Omental fat pad (tissue), 4 donors: Measurements from ENCODE around the genes TTC7B and GPR68.

DNA sequence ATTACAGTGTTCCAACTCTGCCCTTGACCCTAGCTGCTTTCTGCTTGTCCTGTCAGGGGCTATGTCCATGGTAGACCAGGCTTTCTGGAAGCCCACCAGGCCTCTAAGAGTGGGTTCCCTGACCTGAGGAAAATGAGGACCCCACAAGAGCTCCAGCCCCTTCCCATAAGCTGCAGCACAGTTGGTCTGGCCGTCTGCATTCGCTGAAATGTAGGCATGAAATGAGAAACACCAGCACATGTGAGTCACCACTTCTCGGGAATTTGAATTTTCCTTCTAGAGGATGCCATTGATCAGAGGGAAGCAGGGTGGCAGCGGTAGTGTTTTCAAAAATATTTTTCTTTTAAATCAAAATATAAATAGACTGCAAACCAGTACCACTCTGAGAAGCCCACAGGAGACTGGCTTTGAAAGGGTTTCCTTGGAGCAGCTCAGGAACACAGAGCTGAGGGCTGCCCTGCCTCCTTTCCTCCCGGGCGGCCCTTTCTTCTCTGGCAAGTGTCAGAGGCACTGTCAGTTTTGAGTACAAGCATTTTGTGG is 154.5 kb downstream of the CALM1 start:
- PRO-cap, result no peak
- RAMPAGE, long total RNA, 4 experiments, result no peak in any of the 4 experiments

DNA sequence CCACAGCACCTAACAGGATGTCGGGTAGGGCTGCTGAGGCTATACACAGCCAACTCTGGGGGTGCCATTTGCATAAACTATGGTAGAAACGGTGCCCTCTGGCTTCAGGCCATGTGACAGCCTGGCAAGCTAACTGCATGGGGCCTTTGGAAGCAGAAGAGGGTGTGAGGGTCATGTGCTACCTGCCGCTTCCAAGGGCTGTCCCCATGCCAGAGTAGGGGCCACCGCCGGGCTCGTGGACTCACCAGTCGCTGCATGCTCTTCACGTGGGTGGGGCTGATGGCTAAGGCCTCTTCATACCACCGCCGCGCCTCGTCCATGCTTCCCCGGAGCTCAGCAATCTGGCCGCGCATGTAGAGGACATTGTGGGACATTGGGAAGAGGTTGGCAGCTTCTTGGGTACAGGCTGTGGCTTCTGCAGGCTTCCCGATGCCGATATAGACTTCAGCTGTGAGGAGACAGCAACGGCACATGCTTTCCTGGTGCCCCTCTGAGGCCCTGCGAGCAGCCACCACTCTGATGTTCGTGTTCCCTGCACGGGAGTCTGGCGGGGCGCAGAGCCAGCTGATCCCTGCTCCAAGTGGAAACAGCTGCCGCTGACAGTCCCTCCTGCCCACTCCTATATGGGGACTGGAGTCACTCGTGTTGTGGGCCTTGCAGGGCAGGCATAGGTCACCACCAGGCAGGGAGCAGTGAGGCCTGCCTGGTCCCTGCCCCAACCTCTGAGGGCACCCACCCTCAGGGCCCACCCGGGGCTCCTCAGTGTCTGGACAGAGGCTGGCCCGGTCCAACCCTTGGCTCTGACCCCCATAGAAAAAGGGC is 181.2 kb downstream of the CALM1 start:
- PRO-cap, result no peak
- RAMPAGE, long total RNA, 4 experiments, result no peak in any of the 4 experiments

DNA sequence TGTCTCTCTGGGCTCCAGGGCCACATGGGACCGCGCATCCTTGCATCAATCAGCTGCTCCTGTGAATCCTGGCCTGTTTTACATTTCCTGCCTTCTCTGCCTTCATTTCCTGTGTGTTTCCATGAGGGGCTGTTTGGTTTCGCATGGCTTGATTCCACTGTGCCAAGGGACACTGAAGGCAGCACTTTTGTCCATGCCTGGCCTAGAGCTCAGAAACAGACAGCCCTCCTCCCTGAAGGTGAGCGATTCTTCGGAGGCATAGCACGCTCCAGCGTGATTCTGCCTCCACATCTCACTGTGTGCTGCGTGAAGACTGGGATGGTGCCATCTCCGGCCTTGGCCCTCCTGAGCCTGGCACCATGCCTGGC is 187.5 kb downstream of the TTC7B start:
- PRO-cap, result no peak
- RAMPAGE, long total RNA, 4 experiments, result no peak in any of the 4 experiments

DNA sequence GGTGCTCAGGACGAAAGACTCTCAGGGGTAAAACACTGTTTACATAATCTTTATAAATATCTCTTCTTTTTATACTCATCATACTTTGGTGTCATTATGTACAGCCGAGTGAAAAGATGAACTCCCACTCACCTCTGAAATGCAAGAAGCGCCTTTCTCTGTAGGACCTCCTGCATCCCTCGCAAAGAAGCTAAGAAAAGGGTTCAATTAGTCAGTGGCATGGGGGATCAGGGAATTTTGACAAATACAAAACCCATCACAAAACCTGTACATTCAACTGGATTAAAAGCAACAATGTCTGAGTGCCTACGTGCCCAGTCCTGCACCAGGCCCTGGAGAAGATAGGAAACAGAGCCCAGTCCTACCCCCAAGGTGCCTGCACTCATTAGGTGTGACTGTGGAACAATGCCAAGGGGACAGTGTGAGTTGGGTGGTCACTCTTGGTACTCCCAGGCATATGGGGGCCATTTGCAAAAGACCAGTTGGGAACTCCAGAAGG is 163.5 kb downstream of the TTC7B start:
- PRO-cap, result no peak
- RAMPAGE, long total RNA, 4 experiments, result no peak in any of the 4 experiments

GRCh38 chr14:90664875-90665222 is 151.4 kb downstream of the TTC7B start:
- PRO-cap, result no peak
- RAMPAGE, long total RNA, 4 experiments, result no peak in any of the 4 experiments

DNA sequence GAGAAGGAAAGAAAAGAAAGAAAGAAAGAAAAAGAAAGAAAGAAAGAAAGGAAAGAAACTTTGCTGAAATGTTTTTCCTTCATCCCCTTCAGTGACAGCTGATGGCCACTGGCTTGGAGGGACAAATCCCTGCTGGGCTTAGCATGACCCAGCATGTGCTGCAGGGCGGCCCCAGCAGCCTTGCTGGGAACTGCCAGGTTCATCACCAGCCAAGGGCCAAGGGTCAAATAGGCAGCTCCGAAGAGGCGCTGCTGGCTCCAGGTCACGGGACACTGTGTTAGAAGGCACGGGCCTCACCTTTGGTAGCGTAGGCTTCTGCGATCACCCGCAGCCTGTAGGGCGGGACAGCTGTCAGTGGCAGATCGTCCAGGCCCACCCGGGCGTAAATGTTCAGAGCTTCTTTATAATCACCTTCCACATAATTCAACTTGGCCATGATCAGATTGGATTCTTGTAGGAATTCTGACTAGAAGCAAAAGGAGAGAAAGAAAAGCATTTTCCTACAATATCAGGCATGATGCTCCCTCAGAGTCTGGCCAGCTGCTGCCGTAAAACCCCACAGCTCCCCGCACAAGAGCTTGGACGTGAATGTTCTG is 35.7 kb downstream of the TTC7B start:
- PRO-cap, result no peak
- RAMPAGE, long total RNA, 4 experiments, result no peak in any of the 4 experiments

- PRO-cap, result no peak
- RAMPAGE, long total RNA, 4 experiments, result start-site peak on the minus strand in 1 of 4 experiments, at chr14:90816293-90816338 at its widest, 9 reads per replicate
These were observed at the start of gene TTC7B for GRCh38 chr14:90816079-90817076. Gene TTC7B, minus strand, starts transcription at chr14:90816430.

GRCh38 chr14:90850507-90851002 is 34.3 kb upstream of the TTC7B start:
- PRO-cap, result no peak
- RAMPAGE, long total RNA, 4 experiments, result no peak in any of the 4 experiments

GRCh38 chr14:91171586-91172016 is 57.7 kb downstream of the DGLUCY start:
- PRO-cap, result no peak
- RAMPAGE, long total RNA, 4 experiments, result no peak in any of the 4 experiments

DNA sequence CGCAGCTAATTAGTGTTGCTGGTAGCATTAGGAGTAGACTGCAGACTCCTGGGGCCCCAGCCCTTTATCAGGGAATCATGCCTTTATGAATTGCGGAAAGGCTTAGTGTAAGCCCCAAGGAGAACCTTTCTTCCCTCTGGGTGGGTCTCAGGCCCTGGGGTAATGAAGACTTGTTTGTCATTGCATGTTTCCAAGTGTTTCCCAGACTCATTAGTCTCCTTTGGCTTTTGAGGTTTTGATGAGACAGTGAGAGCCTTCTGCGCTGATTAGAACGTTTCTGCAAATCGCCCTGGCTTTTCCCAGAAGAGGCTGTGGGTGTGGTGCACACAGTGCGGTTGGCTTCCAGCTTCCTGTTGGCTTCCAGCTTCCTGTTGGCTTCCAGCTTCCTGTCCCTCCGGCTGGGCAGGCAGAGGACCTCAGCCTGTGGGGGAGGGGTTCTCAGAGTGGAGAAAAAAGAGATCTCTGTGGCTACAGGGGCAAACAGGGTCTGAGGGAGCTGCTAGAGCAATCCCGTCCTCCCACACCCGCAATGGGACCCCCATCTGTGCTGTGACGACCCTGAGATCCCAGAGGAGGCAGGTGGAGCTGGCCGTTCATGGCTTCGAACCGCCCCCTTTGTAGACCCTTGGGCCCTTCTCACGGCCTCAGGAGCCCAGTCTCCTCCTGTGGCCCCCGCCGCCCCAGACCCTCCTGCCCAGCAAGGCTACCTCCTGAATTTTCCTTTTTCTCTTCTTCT is 42.1 kb downstream of the GPR68 start:
- PRO-cap, result no peak
- RAMPAGE, long total RNA, 4 experiments, result no peak in any of the 4 experiments

DNA sequence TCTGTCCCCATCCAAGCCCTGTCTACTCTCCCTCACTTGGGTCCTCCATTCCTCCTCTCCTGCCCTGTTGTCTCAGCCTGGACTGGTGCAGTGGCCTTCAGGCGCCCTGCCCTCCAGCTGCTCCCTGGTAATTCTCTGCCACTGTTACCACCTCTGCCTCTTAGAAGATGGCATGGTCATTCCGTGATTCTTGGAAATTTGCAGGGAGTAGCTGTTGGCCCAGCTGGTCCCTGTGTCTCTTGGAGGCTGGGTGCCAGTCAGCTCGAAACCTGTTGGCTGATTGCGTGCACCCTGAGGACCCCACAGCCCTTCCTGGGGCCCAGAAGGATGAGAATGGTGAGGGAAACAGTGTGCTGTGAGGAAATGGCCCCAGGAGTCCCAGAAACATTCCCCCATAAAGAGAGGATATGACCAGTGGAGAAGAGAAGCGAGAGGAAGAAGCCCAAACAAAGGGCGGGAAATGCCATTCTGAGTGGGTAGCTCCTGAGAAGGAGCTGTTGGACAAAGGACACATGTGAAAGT is 22.4 kb downstream of the GPR68 start:
- PRO-cap, result no peak
- RAMPAGE, long total RNA, 4 experiments, result no peak in any of the 4 experiments

DNA sequence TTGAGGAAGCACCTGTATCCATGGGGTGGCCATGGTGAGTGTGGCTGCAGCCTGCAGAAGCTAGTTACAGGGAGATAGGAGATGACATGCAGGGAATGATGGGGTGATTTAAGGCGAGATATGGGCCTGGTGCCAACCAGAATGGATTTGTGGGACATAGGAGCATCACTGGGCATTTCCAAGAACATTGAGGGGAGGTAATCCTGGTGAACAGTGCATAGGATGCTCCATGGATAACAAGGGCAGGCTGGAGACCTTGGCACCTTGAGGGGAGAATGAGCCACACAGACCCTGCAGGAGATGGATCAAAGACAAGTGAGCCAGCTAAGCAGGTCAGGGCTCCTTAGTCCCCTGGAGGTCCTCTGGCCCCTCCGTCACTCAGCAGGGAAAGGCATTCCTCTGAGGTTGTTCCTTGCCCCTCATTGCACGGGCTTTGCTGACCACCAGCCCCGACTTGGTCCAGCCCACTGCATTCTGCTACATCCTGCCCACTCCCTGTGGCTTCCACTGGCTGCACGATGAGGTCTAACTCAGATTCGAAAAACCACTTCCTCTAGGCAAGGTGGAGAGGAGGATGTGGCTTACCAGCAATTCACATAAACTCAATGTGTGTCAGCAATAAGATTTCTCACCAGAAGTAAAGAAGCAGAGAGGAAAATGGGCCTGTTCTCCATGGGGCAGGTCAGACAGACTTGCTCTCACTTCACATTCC is 15.0 kb downstream of the GPR68 start:
- PRO-cap, result no peak
- RAMPAGE, long total RNA, 4 experiments, result no peak in any of the 4 experiments

GRCh38 chr14:91244348-91245491 is at the start of gene GPR68:
Gene GPR68, minus strand, starts transcription at chr14:91244704.
- PRO-cap, result no peak
- RAMPAGE, long total RNA, 4 experiments, result no peak in any of the 4 experiments

DNA sequence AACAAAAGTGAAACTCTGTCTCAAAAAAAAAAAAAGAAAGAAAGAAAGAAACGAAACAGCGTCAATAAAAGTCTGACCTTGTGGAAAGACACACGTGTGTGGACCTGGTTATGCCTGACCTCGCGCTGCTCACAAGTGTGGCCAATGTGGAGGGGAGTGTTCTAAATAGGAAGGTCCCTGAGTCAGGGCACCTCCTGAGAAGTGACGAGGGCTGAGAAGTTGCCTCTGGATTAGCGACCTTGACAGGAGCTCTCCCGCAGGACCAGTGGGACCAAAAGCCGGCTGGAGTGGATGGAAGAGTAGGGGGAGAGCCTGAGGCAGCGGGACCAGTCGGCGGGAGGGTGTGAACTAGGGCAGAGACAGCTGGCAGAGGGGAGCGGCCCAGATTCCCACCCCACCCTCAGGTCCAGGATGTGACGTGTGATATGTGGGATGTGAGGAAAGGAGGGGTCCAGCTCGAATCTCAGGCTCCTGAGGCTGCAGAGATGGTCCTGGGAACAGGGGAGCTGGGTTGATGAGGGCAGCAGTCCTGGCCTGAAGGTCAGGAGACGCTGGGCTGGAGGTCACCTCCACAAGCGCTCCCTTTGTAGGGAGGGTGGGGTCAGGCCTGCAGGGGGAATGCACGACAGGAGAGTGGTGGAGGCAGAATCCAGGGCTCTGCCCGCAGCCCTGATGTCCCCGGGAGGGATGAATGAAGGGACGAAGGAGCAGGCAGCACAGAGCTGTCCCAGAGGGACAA is 24.8 kb upstream of the GPR68 start:
- PRO-cap, result no peak
- RAMPAGE, long total RNA, 4 experiments, result no peak in any of the 4 experiments

DNA sequence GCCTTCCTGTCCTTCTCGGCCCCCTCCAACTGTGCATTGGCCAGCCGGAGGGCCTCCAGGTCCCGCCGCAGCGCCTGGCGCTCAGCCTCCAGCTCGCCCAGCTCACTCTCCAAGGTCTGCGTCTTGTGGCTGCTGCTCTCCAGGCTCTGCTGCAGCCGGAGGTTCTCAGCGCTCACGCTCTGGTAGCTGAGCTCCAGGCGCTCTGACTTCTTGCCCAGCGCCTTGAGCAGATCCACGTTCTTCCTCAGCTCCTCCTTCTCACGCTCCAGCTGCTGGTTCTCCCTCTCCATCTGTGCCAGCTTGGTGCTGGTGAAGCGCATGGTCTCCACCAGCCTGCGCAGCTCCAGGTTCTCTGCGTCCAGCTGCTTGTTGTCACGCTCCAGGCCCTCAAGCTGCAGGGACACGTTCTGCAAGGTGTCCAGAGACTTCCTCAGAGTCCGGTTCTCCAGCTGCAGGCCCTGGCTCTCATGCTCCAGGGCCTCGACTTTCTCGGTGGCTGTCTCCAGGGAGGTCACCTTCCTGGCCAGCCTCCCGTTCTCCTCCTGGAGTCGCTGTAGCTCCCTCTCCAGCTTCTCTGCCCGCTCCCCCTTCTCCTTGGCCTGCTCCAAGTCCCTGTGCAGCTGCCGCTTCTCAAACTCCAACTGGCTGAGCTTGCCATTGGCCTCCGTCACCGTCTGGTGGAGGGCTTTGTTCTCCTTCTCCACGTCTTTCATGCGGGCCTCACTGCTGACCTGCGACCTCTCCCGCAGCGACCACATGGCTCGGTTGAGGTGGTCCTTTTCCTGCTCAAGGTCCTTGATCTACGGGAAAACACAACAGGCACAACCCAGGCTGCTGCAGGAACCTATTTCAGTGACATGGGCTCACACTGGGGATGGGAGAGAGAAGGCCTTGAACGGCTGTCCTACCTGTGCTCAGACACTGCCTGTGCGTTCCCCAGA is 69.1 kb upstream of the GPR68 start:
- PRO-cap, result no peak
- RAMPAGE, long total RNA, 4 experiments, result no peak in any of the 4 experiments

- PRO-cap, result no peak
- RAMPAGE, long total RNA, 4 experiments, result no peak in any of the 4 experiments
These were observed 80.7 kb upstream of the GPR68 start for GRCh38 chr14:91325088-91325701.

DNA sequence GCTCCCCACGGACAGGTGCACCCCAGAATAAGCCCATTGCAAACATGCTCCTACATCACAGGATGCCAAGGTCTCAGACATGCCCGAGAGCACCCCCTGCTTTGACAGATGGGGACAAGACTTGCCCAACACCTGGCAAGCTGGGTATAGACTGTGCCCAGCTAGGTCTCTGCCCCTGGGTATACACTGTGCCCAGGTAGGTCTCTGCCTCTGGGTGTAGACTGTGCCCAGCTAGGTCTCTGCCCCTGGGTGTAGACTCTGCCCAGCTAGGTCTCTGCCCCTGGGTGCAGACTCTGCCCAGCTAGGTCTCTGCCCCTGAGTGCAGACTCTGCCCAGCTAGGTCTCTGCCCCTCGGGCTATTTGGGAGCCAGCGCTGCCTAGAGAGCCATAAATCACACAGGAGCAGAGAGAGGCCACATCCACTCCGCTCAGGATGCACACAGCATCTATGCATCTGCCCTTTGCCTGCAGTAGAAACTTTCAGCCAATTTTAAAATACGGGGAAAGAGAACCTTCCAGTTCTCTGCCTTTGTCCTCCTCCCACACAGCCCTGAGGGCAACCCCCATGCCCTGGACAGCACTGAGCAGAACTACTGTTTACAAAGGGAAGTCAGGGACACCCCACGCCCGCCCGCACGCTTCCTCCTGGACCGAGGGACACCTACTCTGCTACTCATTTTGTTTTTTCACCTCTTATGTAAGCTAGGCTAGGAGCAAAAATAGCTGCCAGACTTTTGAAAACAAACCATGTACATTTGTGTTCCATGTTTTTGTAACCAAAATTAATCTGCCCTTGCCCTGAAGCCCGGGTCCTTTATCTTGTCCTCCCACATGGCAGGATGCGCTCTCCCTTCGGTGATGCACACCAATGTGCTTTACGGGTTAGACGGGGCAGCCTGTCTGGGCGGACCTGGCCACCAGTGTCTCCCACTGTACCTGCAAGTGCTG is 85.6 kb downstream of the CCDC88C start:
- PRO-cap, result no peak
- RAMPAGE, long total RNA, 4 experiments, result no peak in any of the 4 experiments

DNA sequence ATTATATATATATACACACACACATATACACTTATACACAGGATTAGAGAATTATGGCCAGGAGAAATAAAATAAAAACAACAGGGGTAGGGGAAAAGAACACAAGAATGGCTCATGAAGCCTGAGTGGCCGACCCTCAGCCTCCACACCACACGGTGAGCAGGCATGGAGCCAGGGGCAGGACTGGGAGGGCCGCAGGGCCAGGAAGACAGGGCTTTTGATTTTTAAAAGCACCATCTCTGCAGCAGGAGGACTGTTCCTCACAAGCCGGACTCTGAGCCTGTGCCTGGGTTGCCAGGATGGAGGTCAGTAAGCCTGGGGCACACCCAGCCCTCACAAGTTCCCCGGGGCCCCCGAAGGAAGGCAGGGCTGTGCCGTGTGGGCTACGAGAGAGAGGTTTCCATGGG is 65.0 kb downstream of the CCDC88C start:
- PRO-cap, result no peak
- RAMPAGE, long total RNA, 4 experiments, result no peak in any of the 4 experiments

DNA sequence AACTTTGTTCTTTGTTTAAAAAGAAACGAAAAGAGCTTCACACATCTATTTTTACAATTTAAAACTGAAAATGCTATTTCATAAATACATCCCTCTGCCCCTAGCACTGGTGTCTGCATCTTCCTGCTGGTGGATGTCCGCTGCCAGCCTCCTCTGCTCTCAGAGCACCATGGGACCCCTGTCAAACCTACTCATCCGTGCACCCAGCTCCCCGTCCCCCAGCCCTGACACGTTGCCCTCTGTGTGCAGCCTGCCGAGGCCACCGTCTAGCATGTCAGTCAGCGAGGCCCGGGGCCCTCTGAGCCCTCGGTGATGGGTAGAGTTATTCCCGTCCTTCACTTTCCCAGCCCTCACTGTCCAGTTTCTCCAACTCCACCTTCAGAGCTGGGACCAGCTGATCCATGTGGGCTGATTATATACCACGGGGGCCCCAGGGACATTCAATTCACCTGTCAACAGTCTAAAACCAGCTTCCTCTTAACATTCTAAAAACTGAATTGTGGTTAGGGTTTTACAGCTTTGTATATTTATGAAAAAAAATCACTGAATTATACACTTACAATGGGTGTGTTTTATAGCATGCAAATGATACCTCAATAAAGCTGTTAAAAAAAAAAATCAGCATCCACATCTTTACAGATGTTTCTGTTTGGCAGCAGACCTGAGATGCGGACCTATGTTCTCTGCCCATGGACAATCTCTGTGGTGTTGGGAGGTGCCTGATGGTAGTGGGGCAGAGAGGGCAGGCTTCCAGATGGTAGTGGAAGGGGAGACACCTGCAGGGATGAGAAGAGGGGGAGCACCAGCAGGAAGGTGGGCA is 61.3 kb downstream of the CCDC88C start:
- PRO-cap, result no peak
- RAMPAGE, long total RNA, 4 experiments, result no peak in any of the 4 experiments

- PRO-cap, result no peak
- RAMPAGE, long total RNA, 4 experiments, result no peak in any of the 4 experiments
These were observed 53.5 kb downstream of the CCDC88C start for GRCh38 chr14:91363966-91364628.